Right common carotid artery plus branches (tissue), 1 donor: ENCODE measurements around a stretch of chr14.

GRCh38 chr14:103116631-103117093 lies 6.6 kb upstream of the TNFAIP2 start:
- PRO-cap = no peak

- PRO-cap = unidirectional peak, minus-strand start at chr14:103123814
Measured at GRCh38 chr14:103123649-103124033, 380 bp downstream of the TNFAIP2 start.

DNA sequence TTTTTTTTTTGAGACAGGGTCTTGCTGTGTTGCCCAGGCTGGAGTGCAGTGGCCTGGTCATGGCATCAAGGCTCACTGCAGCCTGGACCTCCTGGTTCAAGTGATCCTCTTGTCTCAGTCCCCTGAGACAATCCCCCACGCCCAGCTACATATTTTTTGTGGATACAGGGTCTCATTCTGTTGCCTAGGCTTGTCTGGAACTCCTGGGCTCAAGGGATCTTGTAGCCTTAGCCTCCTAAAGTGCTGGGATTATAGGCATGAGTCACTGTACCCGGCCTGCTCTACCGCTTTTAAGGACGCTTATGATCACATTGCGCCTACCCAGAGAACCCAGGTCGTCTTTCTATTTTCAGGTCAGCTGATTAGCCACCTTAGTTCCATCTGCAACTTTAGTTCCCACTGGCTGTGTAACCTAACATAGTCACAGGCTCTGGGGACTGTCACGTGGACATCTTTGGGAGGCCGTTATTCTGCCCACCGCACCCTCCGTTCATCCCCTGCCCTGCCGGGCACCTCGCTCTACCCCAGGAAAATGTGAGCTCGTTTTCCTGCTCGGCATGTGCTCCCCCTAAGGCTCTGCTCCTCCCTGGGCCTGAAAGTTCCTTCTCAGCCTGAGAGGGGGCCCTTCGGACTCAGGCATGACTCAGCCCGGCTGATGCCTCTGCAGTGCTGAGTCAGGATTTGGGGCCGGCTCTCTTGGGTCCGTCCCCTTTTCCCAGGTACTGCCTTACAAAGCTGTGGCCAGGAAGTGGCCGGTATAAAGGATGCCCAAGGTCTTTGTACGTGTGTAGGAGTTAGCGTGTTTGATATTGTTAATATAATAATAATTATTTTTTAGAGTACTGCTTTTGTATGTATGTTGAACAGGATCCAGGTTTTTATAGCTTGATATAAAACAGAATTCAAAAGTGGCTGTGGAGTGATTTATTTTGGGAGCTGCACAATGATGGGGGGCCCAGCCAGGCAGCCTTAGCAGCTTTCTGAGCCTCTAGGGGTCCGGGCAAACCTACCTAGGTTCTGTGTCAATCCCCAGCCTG lies 13.6 kb downstream of the TNFAIP2 start:
- PRO-cap = no peak

GRCh38 chr14:103137693-103138431 lies 14.6 kb downstream of the TNFAIP2 start:
- PRO-cap = no peak

- PRO-cap = no peak
Measured at GRCh38 chr14:103160807-103161483, 37.7 kb downstream of the TNFAIP2 start.

DNA sequence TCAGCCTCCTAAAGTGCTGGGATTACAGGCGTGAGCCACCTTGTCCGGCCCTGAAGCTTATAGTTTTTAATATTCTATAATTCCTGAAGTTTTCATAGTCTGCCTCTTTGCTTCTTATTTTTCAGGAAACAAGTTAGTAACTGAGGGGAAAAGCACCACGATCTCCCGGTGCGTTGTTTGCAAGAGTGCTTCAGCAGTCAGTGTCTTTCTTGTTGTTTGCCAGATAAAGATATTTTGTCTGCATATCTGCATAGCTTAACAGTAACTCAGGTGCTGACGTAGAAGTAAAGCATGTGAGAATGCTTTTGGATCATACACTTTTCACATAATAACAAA lies 85.1 kb downstream of the TNFAIP2 start:
- PRO-cap = no peak

GRCh38 chr14:103329694-103330327 lies 4.2 kb upstream of the EIF5 start:
- PRO-cap = no peak

DNA sequence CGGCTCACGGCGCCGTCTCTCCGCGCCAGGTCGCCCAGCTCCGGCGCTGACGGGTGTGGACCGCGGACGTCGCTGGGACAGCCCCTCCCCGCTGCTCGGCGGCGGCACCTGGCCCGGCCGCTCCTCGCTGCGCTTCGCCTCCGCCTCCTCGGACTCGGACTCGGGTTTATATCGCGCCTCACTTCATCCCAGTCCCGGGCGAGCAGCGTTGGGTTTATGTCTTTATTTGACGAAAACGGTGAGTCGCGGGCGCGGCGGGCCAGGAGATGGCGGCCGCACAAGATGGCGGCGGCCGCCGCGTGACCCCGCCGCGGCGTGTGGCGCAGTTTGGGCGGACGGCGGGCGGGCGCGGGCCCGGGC lies 303 bp downstream of the EIF5 start:
- PRO-cap = bidirectional peak, plus-strand start at position 325 of the sequence, minus-strand start at position 301 of the sequence

DNA sequence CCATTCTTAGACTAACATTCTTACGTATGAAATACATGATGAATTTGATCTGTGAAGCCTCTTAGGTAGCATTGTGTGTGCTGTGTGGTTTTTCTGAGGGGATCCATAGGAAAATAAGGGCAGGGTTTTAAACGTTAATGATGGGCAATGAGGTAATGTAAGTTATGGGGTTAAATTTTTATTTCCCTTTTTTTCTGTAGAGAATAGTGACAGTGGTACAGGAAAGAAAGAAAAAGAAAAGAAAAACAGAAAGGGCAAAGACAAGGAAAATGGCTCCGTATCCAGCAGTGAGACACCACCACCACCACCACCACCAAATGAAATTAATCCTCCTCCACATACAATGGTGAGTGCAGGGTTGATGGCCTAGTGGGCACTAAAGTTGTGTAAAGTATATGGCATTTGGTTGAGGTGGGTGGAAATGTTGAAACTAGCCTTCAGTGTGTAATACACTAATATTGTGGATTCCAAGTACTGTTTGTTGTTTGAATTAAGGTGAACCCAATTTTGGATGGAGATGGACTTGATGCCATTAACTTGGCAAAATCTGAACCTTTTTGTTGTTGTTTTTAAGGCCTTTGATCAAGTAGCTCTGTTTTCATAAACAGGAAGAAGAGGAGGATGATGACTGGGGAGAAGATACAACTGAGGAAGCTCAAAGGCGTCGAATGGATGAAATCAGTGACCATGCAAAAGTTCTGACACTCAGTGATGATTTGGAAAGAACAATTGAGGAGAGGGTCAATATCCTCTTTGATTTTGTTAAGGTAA lies 4.3 kb downstream of the EIF5 start:
- PRO-cap = no peak

DNA sequence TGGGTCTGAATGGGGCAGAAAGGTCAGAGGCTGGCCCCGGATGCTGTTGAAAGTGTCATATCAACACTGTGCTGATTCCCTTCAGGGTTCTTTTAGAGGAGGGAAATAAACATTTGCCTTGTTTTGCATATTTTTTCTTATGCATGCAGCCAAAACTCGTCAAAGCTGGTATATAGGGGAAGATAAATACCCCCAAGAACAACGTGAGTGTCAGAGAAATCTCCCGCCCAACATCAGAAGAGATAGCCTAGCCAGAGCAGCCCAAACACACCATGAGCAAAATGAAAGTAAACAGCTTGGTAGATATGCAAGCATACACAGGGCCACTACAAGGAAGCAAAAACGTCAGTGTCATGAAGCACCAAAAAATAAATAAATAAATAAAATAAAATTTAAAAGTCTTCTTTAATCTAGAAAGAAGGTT lies 22.1 kb downstream of the EIF5 start:
- PRO-cap = no peak

- PRO-cap = no peak
Measured at GRCh38 chr14:103483904-103484494, 38.6 kb downstream of the CKB start.

DNA sequence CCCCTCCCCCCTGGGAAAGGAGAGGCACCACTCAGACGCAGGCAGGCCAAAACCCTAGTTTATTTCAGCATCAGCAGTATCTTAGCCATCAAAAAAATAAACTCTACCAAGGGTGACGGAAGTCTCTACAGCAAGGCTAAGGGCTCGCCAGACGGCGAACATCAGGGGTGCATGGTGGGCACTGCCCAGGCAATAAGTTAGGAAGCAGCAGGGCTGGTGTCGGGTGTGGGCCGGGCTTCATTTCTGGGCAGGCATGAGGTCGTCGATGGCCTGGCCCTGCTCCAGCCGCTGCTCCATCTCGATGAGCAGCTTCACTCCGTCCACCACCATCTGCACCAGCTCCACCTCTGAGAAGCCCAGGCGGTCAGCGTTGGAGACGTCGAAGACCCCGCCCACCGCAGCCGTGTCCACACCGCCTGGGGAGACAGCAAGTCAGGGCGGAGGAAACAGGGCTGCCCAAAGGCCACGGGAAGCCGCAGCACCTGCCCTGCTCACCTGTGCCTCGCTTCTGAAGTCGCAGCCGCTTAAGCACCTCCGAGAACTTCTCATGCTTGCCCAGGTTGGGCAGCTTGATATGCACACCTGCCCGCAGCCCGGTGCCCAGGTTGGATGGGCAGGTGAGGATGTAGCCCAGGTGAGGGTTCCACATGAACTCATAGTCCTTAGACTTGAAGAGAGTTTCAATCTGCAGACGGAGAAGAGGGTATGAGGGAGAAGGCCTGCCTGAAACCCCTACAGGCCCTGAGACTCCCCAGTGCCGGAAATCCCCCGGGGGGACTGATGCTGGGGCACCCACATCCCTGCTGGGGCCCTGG lies 2.8 kb downstream of the CKB start:
- PRO-cap = no peak

DNA sequence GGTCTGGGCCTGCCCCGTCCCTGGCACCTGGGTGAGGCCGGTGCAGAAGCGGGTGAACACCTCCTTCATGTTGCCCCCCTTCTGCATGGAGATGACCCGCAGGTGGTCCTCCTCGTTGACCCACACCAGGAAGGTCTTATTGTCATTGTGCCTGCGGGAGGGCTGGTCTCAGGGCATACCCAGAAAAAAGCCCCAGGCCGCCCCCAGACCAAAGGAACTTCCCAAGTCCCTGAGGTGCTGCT lies 2.3 kb downstream of the CKB start:
- PRO-cap = no peak

- PRO-cap = no peak
Measured at GRCh38 chr14:103551946-103553034, 10.2 kb downstream of the BAG5 start.

- PRO-cap = no peak
Measured at GRCh38 chr14:103675654-103675906, 39.7 kb downstream of the XRCC3 start.

- PRO-cap = no peak
Measured at GRCh38 chr14:103689400-103689985, 25.8 kb downstream of the XRCC3 start.

GRCh38 chr14:103889613-103890273 lies 31.6 kb downstream of the ATP5MJ start:
- PRO-cap = no peak

GRCh38 chr14:103908408-103909018 lies 12.8 kb downstream of the ATP5MJ start:
- PRO-cap = no peak

DNA sequence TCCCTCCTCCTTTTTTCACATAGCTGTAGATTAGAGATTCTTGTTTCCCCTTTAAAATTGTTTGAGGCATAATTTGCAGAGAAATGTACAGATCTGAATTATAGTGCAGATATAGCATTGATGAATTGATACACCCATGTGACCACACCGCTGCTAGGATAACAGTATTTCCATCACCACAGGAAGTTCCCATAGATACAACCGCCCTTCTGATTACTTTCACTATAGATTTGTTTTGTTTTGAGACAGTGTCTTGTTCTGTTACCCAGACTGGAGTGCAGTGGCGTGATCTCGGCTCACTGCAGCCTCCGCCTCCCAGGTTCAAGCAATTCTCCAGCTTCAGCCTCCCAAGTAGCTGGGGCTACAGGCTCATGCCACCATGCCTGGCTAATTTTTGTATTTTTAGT lies 8.8 kb upstream of the ASPG start:
- PRO-cap = no peak

DNA sequence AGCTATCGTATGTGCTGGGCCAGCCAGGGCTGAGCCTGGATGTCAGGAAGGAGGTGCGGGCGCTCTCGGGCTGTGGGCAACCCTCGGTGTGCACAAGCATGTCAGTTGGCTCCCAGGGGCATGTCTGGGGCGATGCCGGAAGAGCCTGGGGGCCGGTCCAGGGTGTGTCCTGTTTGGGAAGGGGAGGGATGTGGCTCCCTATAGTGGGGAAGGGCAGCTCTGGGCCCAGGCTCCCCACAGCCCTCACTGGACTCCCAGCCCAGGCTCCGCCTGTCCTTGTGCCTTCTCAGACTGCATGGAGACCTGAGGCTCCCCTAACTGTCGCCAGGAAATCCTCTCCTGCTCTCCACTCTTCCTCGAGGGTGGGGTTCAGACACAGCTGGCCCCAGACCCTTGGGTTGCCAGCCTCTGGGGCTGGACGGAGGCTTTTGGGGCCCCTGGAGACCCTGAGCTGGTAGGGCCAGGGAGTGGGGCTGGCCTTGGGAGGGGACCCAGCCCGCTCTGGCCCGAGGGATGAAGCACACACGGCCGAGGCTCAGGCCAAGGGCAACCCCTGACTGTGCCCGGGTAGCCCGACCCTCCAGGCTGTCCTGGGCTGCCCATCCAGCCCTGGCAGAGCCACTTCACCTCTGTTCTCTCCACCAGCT lies 19.3 kb downstream of the ASPG start:
- PRO-cap = no peak